ENCODE data around the gene RTCA.

DNA sequence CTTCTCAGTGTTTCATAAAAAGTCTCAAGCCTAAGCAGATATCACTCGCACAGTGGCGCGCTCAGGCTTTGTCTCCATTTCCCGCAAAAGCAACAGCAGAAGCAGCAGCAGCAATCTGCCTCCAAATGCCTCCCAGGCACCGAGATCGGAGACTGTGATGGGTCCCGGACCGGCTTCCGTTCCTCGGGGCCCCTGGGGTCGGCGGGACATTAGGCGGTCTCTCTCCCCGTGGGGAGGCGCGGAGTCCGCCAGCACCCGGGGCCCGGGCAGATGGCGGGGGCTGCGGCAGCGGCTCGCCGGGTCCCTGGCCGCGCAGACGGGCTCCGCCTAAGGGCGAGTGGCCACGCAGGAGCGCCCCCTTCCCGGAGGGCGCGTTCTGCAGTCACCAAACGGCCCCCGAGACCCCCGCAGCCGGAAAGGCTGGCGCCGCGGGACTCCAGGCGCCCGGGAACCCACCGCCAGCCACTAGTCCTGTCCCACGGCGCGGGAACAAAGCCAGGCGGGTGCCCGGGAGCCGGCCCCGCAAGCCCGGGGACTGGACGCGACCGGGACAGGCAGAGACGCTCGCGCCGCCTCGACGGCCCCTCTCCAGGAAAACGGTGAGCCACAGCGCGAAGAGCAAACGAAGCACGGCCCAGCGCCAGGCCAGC lies 643 bp downstream of the CNN3 start:
CAGE:
- cytosol, long polyA minus RNA: no peak
- cytosol, long polyA plus RNA: no peak
- long polyA plus RNA: no peak
- nucleus, long polyA minus RNA: no peak
- nucleus, long polyA plus RNA: no peak

DNA sequence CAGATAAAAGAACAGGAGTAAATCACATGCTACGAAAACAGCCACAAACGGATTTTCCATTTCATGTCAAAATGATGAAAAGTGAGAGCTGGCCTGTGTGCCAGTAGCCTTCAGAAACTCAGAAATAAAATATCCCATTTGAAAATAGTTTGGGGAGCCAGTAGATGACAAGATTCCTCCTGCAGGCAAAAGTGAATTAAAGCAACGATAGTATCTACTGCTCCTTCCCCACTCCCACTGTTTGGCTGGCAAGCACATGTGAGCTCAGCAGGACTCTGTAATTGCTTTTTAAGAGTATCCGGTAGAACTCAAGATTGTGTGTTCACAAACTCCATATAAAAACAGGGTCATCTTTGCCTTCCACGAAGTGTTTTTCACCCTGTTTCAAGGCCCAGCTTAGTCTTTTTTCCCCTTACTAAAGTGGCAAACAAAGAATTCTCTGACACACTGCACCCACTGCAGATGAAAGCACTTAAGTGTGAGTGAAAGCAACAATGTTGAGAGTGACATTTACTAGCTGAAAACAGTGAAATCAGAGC lies 70.2 kb downstream of the ALG14 start:
CAGE:
- cytosol, long polyA minus RNA: no peak
- cytosol, long polyA plus RNA: no peak
- long polyA plus RNA: no peak
- nucleus, long polyA minus RNA: no peak
- nucleus, long polyA plus RNA: no peak

DNA sequence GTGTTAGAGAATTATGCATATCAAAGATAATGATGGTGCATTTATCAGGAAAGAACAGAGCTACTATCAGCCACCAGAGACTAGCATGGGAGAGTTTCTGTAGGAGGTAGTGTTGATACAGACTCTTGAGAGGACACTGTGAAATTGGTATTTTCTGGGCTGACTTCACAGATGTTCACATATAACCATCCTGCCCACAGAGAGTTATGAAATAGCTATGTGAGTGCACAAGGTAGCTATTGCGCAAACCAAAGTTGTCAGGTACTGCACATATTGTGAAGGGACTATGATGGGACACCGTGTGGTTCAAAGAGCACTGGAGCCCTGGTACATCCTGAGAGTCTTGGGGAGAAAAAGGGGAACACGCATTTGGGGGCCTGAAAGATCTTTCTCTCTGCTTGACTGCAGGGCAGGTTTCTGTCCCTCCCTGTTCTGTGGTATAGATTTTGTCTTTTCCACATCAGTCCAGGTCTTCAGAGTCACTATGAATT lies 1.4 kb upstream of the TLCD4 start:
CAGE:
- cytosol, long polyA minus RNA: no peak
- cytosol, long polyA plus RNA: no peak
- long polyA plus RNA: no peak
- nucleus, long polyA minus RNA: no peak
- nucleus, long polyA plus RNA: no peak

CAGE:
- cytosol, long polyA minus RNA: no peak
- cytosol, long polyA plus RNA: no peak
- long polyA plus RNA: no peak
- nucleus, long polyA minus RNA: no peak
- nucleus, long polyA plus RNA: no peak
Measured at GRCh38 chr1:95133203-95134372, 16.4 kb downstream of the TLCD4 start.

GRCh38 chr1:95216465-95216664 lies 17.6 kb upstream of the RWDD3 start:
CAGE:
- cytosol, long polyA minus RNA: no peak
- cytosol, long polyA plus RNA: no peak
- long polyA plus RNA: no peak
- nucleus, long polyA minus RNA: no peak
- nucleus, long polyA plus RNA: no peak

GRCh38 chr1:99589239-99589651 lies 56.7 kb upstream of the PALMD start:
CAGE:
- cytosol, long polyA minus RNA: no peak
- cytosol, long polyA plus RNA: no peak
- long polyA plus RNA: no peak
- nucleus, long polyA minus RNA: no peak
- nucleus, long polyA plus RNA: no peak

DNA sequence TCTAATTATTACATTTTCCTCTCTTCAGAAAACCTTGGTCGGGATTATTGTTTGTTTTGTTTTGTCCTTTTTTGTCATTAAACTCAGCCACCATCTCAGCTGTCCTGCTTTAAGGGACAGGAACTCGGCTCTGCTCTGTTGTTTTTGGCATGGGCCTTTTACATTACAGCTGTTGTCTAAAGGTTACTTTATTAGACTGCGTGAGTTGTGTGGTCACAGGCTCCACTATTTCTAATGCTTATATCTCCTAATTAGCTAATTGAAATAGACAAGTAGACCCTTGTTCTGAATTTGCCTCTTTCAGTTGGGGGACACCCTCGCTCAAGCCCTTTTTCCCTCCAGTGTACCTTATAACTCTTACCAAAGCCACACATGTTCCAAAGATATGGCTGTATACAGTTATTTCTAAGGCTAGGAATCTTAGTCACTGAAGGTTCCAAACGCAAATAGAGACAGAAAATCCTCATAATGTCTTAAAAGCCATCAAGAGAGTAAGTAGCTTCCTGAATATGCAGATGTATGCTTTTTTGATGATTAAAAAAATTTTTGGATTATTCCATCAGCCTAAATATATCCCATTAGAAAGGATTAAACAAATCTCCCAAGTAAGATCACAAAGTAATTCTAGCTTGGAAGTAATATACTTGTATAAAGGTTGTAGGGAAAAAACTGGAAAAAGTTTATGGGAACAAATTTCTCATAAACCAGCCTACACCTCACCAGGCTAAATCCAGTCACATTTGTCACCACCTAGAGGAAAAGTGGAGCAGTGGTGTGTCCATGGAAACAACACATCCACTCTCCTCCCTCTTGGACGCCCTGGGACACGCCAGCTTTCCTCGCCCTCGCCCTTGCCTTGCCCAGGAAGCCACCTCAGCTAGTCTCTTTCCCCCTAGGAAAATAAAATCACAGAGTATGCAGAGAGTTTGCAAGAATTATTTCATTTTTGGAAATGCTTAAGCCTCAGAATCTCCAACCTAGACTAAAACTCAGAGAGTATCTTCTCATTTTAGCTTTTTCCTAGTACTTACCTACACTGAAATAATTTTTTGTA lies 1.9 kb downstream of the PALMD start:
CAGE:
- cytosol, long polyA minus RNA: no peak
- cytosol, long polyA plus RNA: no peak
- long polyA plus RNA: no peak
- nucleus, long polyA minus RNA: no peak
- nucleus, long polyA plus RNA: no peak

GRCh38 chr1:99704290-99704969 lies 58.5 kb downstream of the PALMD start:
CAGE:
- cytosol, long polyA minus RNA: no peak
- cytosol, long polyA plus RNA: no peak
- long polyA plus RNA: no peak
- nucleus, long polyA minus RNA: no peak
- nucleus, long polyA plus RNA: no peak

DNA sequence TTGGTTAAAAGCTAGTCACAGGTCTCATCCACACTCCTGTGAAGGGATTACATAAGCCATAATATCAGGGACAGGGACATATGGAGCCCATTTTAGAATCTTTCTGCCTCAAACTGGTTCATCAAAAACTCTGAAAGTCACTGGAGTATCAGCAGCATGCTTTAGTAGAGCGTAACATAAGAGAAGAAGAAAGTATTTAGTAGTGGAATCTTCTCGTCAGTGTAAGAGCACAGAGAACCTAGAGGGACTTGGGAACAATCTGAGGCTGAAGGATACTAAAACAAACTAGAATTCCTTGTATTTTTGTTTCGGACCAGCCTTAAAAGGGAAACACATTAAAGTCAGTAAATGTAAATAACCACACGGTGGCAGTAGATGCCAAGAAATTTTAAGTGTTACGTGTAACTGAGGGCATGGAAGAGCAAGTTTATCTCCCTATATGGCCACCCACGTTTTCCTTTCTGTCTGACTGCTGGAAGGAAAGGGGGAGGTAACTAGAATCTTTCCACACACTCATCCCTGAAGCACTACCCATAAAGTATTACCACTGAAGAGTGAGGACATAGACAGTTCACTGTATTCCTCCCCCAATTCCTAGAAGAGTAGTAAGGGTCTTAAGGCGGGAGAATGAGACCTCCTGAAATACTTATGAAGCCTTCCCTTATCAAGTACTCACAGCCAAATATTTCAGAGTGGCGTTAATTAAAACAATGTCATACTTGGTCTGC lies 41.5 kb upstream of the AGL start:
CAGE:
- cytosol, long polyA minus RNA: no peak
- cytosol, long polyA plus RNA: no peak
- long polyA plus RNA: no peak
- nucleus, long polyA minus RNA: no peak
- nucleus, long polyA plus RNA: no peak

CAGE:
- cytosol, long polyA minus RNA: no peak
- cytosol, long polyA plus RNA: no peak
- long polyA plus RNA: no peak
- nucleus, long polyA minus RNA: no peak
- nucleus, long polyA plus RNA: no peak
Measured at GRCh38 chr1:99900449-99901030, 50.4 kb downstream of the AGL start.

DNA sequence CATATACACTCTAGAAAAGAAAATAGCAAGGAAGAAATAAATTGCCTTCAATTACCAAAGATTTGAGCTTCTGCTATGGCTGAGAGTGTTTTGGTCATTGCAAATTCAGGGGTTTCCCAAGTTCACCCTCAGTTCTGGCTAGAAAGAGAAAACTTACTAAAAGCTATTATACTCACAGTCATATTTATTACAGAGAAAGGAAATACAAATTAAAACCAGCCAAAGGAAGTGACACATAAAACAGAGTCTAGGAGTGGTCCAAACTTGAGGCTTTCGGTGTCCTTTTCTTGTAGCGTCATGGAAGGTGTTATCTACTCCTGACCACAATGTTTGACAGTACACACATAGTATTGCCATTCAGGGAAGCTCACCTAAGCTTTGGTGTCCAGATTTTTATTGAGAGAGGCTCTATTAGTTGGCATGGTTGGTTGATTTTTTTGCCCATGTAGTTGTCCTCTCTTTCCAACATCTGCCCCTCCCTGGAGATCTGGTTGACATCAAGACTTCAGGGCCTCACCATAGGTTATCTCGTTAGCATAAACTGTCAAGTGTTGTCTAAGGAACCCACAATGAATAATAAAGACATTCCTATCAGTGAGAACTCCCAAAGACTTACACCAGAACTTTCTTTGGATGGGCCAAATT lies 9.1 kb upstream of the MFSD14A start:
CAGE:
- cytosol, long polyA minus RNA: no peak
- cytosol, long polyA plus RNA: no peak
- long polyA plus RNA: no peak
- nucleus, long polyA minus RNA: no peak
- nucleus, long polyA plus RNA: no peak

DNA sequence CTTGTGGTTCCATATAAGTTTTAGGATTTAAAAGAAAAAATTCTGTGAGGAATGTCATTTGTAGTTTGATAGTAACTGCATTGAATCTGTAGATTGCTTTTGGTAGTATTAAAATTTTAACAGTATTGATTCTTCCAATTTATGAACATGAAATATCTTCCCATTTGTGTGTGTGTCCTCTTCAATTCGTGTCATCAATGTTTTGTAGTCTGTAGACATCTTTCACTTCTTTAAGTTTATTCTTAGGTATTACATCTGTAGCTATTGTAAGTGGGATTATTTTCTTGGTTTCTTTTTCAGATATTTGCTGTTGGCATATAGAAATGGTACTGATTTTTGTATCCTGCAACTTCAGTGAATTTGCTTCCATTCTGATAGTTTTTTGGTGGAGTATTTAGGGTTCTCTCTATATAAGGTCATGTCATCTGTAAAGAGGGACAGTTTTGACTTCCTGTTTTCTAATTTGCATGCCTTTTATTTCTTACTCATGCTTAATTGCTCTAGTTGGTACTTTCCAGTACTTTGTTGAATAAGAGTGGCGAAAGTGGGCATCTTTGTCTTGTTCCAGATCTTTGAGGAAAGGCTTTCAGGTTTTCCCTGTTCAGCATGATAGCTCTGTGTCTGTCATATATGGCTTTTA lies 8.8 kb downstream of the MFSD14A start:
CAGE:
- cytosol, long polyA minus RNA: no peak
- cytosol, long polyA plus RNA: no peak
- long polyA plus RNA: no peak
- nucleus, long polyA minus RNA: no peak
- nucleus, long polyA plus RNA: no peak

DNA sequence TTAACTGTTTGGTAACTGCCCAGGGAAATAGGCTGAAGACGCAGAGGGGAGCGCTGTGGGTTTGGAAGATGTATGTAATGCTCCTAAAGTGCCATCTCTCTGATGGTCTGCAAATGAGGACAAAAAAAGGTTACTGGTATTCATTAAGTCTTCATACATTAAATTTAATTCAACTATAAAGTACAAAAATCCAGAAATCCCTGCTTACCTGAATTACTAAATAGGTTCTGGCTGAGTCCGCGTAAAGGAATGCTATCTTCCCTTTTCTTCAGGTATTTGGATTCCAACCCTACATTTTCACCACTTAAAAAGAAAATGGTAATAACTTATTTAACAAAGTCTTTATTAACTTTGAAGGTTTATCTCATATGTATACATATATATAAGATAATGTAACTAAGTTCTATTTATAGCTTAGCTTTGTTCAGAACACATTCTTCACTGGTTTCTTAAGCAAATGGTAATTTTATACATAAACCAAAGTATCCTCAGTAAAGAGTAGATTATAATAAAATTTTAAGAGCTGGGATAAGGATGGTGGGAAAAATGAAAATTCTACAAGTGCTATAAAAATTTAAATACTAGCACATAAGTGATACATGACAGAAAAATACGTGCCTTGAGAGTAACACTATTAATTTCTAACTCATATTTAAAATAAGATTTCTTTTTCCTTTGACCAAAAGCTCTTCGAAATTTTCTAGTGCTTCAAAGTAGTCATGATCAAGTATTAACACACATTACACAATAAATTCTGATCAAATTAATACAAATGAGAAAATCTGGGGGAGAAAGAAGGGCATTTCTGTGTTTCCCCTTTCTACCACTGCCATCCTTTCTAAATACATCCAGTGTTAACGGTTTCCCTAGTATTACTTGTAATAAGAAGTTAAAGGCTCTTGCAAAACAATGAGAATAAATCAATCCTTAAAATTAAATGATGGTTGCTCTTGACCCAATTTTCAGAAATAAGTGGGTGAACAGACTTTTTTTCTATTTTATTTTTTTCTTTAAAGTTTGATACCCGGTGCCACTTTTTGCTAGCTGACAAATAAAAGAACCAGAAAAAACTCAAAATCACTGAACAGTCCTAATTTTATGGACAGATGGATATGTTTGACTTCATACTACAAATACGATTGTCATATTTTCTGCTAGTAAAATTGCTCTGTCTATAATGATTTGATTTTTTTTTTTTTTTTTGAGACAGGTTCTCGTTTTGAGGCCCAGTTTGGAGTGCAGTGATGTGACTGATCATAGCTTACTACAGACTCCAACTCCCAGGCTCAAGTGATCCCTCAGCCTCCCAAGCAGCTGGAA lies 46.9 kb downstream of the SASS6 start:
CAGE:
- cytosol, long polyA minus RNA: no peak
- cytosol, long polyA plus RNA: no peak
- long polyA plus RNA: no peak
- nucleus, long polyA minus RNA: no peak
- nucleus, long polyA plus RNA: no peak

DNA sequence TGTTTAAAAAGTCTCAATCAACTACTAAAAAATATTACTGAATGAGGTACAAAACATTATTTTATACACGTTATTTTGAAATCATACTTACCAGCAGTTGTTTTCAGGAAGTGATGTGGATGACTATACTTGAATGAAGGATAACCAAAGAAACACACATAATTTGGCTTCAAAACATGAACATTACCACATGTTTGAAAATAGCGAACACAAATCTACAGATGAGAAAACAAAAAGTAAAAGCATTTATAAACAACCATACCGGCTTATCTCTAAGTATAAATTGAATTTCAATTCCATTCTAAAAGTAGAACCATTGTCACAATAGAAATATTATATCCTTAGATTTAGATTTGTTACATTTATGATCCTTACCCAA lies 9.0 kb downstream of the DBT start:
CAGE:
- cytosol, long polyA minus RNA: no peak
- cytosol, long polyA plus RNA: no peak
- long polyA plus RNA: no peak
- nucleus, long polyA minus RNA: no peak
- nucleus, long polyA plus RNA: no peak

DNA sequence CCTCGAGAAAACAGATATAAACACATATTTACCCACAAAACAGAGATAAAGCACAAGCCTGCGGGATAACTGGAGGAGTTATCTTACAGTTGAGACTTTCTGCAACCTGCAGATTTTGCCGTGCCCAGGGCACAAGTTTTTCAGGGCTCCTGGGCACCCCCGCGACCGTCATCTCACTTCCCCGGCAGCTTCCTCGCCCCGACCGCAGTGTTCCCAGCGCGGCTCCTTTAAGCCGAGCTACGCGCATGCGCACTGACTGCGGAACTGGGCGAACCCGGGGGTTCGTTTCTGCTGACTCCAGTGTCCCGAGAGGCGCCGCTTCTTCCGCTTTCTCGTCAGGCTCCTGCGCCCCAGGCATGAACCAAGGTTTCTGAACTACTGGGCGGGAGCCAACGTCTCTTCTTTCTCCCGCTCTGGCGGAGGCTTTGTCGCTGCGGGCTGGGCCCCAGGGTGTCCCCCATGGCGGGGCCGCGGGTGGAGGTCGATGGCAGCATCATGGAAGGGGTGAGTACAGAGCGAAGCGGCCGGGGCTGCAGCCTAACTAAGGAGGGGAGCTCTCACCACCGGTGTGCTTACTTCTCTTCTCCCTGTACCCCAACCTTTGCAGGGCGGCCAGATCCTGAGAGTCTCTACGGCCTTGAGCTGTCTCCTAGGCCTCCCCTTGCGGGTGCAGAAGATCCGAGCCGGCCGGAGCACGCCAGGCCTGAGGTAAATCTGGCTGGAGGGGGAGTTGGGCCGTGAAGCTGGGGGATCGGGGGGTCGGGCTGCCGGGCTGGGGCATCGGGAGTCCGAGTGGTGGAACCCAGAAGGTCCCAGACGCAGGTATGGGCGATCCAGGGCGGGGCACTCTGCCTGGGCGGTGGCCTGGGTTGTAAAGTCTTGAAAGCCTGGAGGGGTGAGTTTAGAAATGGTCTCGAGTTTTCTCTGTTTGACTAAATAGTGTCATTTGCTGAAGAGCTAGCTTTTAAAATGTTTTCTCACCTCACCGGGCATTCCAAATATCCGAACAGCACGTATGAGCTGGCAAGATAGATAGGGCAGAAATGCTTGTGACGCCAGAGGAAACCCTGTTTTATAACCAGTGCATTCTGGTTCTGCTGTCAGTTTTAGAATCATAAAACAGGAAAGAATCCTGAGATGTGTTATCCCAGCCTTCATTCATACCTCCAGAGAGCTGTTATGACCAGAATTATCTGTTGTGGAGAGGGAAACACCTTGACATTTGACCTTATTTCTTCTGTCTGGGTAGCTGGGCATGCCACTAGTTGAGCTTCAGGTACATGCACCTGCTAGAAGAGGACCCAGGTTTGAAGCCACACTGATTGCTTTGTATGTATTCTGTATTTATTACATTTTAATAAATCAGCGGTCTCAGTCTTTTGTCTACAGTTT lies at the start of gene RTCA:
Gene RTCA, plus strand, starts transcription at position 300 of the 1,392 bp plus-strand sequence.
CAGE:
- cytosol, long polyA minus RNA: start-site peak on the plus strand centred at position 330 of the sequence, 72 bp wide, 235 reads
- cytosol, long polyA plus RNA: start-site peak on the plus strand centred at position 336 of the sequence, 75 bp wide, 286 and 56 reads in 2 replicates
- long polyA plus RNA: start-site peak on the plus strand centred at position 332 of the sequence, 67 bp wide, 203 and 139 reads in 2 replicates
- nucleus, long polyA minus RNA: start-site peak on the plus strand centred at position 339 of the sequence, 63 bp wide, 129 reads
- nucleus, long polyA plus RNA: start-site peak on the minus strand centred at position 199 of the sequence, 21 bp wide, 35 and 14 reads in 2 replicates; start-site peak on the plus strand centred at position 357 of the sequence, 99 bp wide, 145 and 247 reads in 2 replicates

DNA sequence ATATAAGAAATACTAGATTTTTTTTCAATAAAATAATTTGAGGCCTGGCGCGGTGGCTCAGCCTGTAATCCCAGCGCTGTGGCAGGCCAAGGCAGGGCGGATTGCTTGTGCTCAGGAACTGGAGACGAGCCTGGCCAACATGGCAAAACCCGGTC lies 1.6 kb upstream of the CDC14A start:
CAGE:
- cytosol, long polyA minus RNA: no peak
- cytosol, long polyA plus RNA: no peak
- long polyA plus RNA: no peak
- nucleus, long polyA minus RNA: no peak
- nucleus, long polyA plus RNA: no peak

CAGE:
- cytosol, long polyA minus RNA: no peak
- cytosol, long polyA plus RNA: no peak
- long polyA plus RNA: no peak
- nucleus, long polyA minus RNA: no peak
- nucleus, long polyA plus RNA: no peak
Measured at GRCh38 chr1:100372110-100372449, 19.8 kb downstream of the CDC14A start.

DNA sequence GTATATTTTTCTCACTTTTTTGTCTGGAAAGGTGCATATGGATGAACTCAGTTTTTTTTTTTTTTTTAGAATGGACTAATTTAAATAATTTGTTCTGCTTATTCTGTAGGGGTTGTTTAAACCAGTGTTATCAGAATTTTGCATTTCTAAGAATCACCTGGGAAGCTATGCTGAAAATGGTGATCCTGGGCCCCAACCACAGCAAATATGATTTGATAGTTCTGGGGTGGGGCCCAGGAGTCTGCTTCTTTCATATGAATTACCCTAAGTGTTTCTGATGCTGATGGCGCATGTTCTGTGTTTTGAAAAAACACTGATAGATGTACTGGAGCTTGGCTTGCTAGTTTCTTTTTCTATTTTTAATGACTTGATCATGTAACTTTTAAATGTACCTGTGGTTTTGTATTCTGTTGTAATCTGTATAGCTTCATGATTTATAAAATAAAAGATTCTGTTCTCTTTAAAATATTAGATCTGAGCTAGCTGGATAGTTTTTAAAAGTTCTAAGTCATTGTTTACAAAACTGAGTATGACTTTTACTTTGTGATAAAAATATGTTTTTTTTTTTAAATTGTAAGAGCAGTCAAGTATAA lies 89.4 kb downstream of the CDC14A start:
CAGE:
- cytosol, long polyA minus RNA: no peak
- cytosol, long polyA plus RNA: no peak
- long polyA plus RNA: no peak
- nucleus, long polyA minus RNA: no peak
- nucleus, long polyA plus RNA: no peak

GRCh38 chr1:100460973-100461680 lies 76.8 kb upstream of the GPR88 start:
CAGE:
- cytosol, long polyA minus RNA: no peak
- cytosol, long polyA plus RNA: no peak
- long polyA plus RNA: no peak
- nucleus, long polyA minus RNA: no peak
- nucleus, long polyA plus RNA: no peak

CAGE:
- cytosol, long polyA minus RNA: no peak
- cytosol, long polyA plus RNA: no peak
- long polyA plus RNA: no peak
- nucleus, long polyA minus RNA: no peak
- nucleus, long polyA plus RNA: no peak
Measured at GRCh38 chr1:100515726-100516286, 22.1 kb upstream of the GPR88 start.

All from keratinocyte (primary cell).